LNCaP clone FGC (cell line): Measurements from ENCODE around the genes KMT2B, IGFLR1, U2AF1L4, HSPB6, ARHGAP33 and ZNF146.

GRCh38 chr19:35445709-35447009 lies 1.9 kb upstream of the FFAR2 start:
- RRBS, 2 experiments: no CpG with 5 or more reads among the region's 28 CpGs

DNA sequence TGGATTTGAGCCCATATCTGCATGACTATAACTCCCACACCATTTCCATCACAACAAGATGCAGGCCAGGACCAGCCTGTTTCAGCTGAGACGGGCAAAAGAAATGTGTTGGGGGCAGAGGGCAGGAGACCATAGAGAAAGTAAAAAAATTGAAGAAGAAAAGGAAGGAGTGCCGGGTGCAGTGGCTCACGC lies 690 bp upstream of the FFAR2 start:
- RRBS, 2 experiments: no CpG with 5 or more reads among the region's 3 CpGs

DNA sequence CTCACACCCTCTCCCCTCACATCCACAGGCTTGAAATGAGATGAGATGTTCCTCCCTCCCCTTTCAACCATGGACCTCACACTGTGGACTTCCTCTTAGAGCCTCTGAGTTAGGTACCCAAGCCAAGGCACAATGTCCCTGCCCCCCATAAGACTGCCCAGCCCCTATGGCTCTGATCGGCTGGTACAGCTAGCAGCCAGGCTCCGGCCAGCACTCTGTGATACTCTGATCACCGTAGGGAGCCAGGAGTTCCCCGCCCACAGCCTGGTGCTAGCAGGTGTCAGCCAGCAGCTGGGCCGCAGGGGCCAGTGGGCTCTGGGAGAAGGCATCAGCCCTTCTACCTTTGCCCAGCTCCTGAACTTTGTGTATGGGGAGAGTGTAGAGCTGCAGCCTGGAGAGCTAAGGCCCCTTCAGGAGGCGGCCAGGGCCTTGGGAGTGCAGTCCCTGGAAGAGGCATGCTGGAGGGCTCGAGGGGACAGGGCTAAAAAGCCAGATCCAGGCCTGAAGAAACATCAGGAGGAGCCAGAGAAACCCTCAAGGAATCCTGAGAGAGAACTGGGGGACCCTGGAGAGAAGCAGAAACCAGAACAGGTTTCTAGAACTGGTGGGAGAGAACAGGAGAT lies 3.2 kb upstream of the KMT2B start:
- RRBS, 2 experiments: no CpG with 5 or more reads among the region's 7 CpGs

DNA sequence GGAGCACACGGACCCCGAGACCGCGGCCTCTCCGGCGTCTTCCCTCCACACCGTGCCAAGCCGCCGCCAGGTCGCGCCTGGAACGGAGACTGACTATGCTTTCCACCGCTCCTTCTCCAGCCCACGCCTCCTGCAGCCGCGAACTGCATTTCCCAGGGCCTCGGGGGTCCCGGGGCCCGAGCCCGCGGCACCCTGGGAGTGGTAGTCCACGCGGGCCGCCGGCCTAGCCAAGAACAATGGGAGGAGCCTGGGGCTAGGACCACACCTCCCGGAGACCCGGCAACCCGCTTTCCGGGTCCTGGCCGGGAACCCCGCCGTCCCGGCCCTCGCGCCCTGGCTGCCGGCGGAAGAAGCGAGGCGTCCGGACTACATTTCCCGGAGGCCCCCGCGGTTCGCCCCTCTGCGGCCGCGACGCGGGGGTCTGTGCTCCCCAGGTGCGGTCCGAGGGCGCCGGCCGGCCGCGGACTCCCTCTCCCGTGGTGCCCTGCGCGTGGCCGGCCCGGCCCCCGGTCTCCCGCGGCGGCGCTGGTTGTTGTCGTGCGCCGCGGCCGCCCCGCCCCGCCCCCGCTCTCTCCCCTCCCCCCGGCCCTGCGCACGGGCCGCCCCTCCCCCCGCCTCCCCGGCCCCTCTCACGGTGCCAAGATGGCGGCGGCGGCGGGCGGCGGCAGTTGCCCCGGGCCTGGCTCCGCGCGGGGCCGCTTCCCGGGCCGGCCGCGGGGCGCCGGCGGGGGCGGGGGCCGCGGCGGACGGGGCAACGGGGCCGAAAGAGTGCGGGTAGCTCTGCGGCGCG lies at the start of gene KMT2B:
Gene KMT2B (plus strand): TSS at position 627 of the 790 bp plus-strand sequence.
- RRBS, 2 experiments: 1 to 2% methylated on average over 61 of the region's 110 CpGs

GRCh38 chr19:35741894-35742945 lies at the start of gene IGFLR1:
Gene IGFLR1 (minus strand): TSS chr19:35742452.
- RRBS, 2 experiments: no CpG with 5 or more reads among the region's 19 CpGs

DNA sequence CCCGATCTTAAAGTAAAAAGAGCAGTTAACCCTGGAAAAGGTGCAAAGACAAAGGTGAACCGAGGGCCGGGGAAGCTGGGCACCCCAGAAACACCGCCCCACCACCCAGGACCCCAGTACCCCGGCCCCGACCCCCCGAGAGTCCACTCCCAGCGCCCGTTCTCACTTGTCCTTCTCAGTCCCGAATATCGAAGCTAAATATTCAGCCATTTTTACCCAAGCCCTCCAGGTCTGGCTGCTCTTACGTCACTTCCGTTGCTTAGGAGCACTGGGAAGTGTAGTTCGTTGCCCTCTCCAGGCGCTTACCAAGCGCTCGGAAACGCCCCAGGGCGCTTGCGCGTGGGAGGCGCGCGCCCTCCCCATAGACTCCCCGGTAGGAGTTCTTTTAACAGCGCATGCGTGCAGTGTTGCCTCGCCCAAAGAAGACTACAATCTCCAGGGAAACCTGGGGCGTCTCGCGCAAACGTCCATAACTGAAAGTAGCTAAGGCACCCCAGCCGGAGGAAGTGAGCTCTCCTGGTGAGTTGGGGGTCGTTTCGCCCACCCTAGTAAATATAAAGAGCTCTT lies at the start of gene U2AF1L4:
Gene U2AF1L4 (minus strand): TSS at position 237 of the 567 bp plus-strand sequence.
- RRBS, 2 experiments: 1 to 2% methylated on average over 5 to 8 of the region's 35 CpGs

DNA sequence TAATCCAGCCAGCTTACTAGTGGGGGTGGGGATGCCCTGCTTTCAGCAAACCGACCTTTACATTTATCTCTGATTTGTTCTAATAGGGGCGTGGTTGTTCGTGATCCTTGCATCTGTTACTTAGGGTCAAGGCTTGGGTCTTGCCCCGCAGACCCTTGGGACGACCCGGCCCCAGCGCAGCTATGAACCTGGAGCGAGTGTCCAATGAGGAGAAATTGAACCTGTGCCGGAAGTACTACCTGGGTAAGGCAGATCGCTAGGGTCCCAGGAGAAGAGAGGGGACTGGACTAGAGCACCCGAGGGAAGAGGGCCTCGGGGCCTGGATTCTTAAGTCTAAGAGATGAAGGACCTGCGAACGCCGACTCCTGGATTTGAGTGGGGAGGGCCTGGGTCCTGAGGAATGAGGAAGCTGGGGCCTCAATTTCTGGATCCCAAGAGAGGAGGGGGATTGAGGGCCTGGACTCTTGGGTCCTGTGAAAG lies 338 bp downstream of the PSENEN start:
- RRBS, 2 experiments: 2 to 4% methylated on average over 4 of the region's 15 CpGs

- RRBS, 2 experiments: no CpG with 5 or more reads among the region's 10 CpGs
These were observed 1.9 kb downstream of the LIN37 start for GRCh38 chr19:35750152-35750848.

- RRBS, 2 experiments: no CpG with 5 or more reads among the region's 9 CpGs
These were observed 339 bp downstream of the HSPB6 start for GRCh38 chr19:35756616-35756764.

- RRBS, 2 experiments: 29 to 55% methylated on average over 2 of the region's 33 CpGs
These were observed at the start of gene HSPB6 for GRCh38 chr19:35756765-35757094. Gene HSPB6 (minus strand): TSS chr19:35757029.

DNA sequence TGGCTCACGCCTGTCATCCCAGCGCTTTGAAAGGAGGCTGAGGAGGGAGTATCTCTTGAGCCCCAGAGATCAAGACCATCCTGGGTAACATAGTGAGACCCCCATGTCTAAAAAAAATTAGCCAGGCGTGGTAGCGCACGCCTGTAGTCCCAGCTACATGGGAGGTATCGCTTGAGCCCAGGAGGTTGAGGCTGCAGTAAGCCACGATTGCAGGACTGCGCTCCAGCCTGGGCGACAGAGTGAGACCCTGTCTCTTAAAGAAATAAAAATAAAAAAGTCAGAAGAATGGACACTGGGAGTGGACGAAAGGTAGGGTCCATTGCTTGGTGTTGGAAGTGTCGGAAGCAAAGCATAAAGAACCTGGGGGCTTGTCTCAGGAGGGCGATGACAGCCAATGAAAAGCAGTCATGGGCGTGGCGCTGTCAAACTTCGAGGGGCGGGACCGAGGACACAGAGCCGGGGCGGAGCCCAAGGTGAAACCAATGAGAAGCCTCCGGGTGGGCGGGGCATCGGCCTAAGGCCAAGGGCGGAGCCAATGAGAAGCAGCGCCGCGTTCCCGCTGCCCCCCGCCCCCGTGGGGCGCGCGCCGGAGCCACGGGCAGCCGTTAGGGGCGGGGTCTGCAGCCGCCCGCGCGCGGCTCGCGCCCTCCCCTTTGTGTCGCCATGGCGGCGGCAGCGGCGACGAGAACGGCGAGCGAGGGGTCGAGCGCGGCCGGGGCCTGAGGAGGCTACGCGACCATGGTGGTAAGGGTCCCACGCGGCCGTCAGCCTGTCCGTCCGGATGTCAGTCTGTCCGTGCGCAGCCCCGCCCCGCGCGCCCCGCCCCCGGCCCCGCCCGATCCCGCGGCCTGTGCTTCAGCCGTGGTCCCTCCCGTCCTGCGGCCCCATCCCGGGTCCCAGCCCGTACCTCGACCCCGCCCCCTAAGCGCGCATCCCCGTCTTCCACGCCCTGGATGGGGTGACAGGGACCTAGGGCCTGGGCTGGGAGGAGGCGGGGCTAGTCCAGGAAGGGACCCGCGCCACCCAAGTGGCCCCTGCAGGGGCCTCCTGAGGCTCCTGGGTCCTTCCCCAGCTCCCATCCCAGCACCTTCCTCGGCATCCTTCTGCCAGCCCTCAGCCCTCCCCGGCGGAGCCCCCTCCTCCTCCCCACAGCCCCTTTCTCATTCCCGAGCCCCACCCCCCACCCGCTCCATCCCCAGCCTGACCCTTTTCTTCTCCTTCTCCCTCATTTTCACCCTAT lies at the start of gene ARHGAP33:
Gene ARHGAP33 (plus strand): TSS at position 644 of the 1,240 bp plus-strand sequence.
- RRBS, 2 experiments: under 1 to 1% methylated on average over 36 of the region's 94 CpGs

- RRBS, 2 experiments: no CpG with 5 or more reads among the region's 23 CpGs
These were observed 11.3 kb downstream of the APLP1 start for GRCh38 chr19:35879575-35880126.

GRCh38 chr19:35881947-35882897 lies 13.8 kb downstream of the APLP1 start:
- RRBS, 2 experiments: no CpG with 5 or more reads among the region's 9 CpGs

GRCh38 chr19:35899517-35899988 lies 2.8 kb upstream of the HCST start:
- RRBS, 2 experiments: 2% methylated on average over 2 of the region's 34 CpGs

DNA sequence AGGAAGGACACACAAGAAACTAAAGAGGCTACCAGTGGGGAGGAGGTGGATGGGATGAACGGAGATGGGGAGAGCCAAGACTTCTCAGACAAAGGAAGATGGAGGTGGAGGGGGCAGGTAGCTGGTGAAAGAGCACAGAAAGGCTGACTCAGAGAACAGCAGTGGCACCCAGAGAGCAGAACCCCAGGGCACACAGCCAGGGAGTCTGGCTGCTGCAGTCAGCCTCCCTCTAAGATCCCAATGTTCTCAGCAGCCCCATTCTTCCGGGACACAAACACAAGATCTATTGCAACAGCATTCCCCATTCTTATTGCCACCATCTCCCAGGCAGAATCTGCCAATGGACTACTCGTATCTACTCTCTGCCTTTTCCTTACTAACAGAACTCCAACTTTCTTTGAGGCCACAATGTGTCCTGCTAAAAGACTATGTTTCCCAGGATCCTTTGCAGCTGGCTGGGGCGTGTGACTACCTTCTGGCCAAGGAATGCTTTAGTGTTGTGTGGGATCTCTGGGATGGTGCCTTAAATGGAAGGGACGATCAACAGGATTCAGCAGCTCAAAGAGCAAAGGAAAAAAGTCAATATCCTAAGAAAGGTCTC lies 7.6 kb downstream of the THAP8 start:
- RRBS, 2 experiments: no CpG with 5 or more reads among the region's 5 CpGs

DNA sequence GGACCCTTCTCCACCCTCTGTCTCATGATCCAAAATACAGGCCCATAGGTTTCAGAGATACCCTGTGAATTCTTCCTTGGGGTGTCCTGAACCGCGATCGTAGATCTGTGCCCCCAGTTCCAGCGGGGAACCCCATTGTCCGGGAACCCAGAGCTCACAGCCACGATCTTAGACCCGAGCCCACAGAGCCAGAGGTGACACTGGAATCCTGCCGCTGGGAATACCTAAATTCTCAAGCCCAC lies 373 bp downstream of the CAPNS1 start:
- RRBS, 2 experiments: no CpG with 5 or more reads among the region's 8 CpGs

GRCh38 chr19:36149715-36150868 lies 2.2 kb downstream of the COX7A1 start:
- RRBS, 2 experiments: no CpG with 5 or more reads among the region's 22 CpGs

GRCh38 chr19:36156939-36157932 lies 5.0 kb upstream of the COX7A1 start:
- RRBS, 2 experiments: no CpG with 5 or more reads among the region's 16 CpGs

GRCh38 chr19:36169195-36169784 lies 17.0 kb upstream of the COX7A1 start:
- RRBS, 2 experiments: no CpG with 5 or more reads among the region's 10 CpGs

DNA sequence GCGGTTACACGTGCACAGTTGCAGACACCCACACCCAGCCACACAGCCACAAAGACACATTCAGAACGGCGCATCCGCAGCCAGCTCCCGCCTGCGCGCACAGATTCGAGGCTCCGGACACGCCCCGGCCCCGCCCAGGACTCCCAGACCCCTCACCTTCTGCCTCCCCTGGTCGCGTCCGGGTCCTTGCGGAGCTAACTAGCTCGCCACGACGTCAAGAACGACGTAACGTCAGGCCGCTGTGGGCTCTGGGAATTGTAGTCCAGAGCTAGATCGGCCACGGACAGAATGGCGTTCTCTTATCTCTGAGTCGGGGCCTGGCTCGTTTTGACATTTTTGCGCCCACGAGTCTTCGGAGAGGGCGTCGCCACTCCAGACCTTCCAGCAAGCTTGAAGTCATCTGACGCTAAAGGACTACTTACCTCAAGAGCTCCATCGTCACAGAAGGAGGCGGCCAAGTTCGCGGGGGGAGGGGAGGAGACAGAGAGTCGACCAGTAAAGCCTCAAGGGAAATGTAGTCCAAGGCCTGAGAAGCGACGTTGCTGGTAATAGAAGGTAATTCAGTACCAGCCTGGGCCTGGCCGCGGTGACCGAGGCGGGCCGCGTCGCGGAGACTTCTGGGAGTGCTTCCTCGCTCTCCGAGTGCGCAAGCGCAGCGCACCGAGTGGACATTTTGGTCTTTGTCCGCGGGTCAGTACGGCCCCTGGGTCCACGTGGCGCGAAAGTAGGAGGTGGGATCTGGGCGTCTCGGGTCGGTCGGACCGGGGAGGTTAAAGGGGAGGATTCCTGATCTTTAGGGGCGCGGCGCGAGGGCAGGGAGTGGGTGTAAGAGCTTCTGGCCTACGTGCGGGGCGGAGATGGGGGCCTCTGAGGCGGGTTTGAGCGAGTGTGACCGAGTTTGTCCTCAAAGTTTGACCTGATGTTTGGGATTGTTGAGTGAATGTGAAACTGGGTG lies at the start of gene ZNF146:
Gene ZNF146 (plus strand): TSS at position 641 of the 955 bp plus-strand sequence.
- RRBS, 2 experiments: 1 to 4% methylated on average over 5 of the region's 77 CpGs